ENCODE results near the genes REXO1 and ABHD17A.

GRCh38 chr19:1433898-1434543, 4.2 kb upstream of the RPS15 start:
- PRO-cap, result no peak

- PRO-cap, result no peak
These were observed 3.1 kb upstream of the APC2 start for GRCh38 chr19:1446864-1447079.

- PRO-cap, result no peak
These were observed 9.6 kb downstream of the C19orf25 start for GRCh38 chr19:1469357-1469799.

DNA sequence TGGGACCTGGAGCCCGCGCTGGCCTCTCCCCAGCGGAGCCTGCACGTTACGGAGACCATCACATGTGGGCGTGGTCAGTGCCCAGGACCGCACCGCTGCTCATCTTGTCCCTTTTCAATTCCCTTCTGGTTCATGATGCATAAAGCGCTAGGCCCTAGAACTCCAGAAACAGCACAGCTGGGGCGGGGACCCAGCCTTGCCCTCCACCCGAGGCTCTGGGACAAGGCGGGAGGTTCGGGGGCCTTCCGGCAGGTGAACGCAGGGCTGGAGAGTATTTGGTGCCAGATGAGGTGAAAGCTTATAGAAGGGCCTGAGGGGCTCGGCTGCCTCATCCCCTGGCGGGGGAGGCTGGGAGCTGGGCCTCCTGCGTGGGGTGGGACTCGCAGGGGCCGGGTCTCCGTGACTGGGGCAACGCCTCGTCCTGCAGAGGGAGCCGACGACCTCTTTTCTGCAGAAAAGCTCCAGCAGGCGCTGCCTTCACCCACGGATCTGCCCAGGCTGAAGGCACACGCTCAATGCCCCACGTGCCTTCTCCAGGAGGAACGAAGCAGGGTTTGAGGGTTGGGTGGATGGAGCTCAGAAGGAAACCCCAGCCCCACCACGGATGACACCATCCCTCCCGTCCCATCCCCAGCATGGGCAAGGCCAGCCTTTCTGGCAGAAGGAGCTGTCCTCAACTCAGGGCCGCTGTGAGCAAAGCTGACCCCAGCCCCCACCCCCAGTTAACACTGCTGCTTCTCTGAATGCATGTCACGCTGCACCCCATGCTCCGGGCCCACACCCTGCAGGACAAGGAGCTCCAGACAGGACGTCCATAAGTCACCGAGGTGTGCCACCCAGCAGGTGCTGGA, 7.6 kb downstream of the C19orf25 start:
- PRO-cap, result unidirectional peak, minus-strand start at position 134 of the sequence

DNA sequence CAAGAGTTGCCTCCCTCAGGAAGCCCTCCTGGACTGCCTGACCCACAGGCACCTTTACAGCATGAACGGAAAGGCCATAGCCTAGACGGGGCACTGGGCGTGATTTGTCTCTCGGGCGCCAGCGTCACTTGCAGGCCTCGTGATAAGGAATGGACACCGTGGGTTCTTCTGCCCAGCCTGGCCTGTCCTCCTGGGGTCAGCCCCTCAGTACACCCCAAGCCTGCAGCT, 911 bp upstream of the UQCR11 start:
- PRO-cap, result no peak

- PRO-cap, result bidirectional peak, plus-strand start at chr19:1653101, minus-strand start at chr19:1652860
These were observed 741 bp upstream of the TCF3 start for GRCh38 chr19:1652987-1653725.

DNA sequence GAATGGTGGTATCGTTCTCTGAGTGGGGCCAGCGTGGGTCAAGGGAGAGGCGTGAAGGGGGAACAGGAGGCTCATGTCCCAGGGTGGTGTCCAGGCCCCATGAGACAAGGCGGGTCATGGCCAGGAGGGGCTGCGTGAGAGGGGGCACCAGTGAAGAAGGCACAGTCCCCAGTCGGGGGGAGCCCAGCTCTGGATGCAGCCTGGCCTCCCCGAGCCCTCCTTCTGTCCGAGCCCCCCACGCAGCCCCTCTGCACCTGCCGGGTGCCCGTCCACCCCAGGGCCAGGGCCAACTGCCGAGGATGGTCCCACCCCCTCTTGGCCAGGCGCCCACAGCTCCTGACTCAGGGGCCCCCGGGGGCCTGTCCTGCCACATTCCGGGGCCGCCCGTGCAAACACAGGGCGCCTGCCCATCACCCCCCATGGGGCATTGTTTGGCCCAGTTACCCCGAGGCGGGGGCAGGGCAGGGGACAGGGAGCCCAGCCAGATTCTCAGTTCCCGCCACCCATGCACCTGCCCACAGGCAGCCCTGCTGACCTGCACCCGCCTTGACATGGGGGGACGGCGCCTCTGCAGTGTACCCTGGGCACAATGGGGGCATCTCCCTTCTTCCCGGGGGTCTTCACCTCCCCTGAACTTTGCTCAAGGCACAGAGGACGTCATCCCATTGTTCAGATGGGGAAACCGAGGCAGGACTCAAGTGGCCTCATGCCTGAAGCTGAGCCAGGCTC, 5.3 kb upstream of the TCF3 start:
- PRO-cap, result no peak

DNA sequence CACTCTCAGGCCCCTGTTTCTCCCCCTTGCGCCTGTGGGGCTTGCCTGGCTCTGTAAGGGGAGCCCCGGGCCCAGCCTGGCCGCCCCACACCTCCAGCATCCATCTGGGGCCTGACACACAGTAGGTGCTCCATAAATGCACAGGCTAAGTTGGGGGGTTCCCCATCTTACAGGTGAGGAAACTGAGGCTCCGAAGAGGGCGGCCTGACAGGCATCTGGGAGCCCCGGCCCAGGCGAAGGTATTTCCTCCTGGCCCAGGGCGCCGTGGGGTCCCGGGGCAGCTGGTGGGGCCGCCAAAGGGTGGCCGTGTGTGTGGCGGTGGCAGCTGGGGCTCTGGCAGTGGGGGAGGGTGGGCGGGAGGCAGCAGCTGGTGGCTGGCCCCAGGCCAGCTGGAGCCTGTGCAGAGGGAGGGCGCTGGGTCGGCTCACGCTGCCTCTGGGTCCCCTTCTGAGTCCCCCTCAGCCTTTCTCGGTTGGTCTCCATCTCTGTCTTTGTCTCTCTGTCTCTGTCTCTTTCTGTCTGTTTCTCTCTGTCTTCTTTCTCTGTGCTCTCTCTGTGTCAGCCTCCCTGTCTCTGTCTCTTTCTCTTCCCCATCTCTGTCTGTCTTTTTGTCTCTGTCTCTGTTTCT, 15.2 kb upstream of the TCF3 start:
- PRO-cap, result no peak

- PRO-cap, result no peak
These were observed 27.7 kb upstream of the ONECUT3 start for GRCh38 chr19:1725457-1726056.

- PRO-cap, result no peak
These were observed 22.5 kb downstream of the ATP8B3 start for GRCh38 chr19:1789392-1790194.

- PRO-cap, result unidirectional peak, plus-strand start at chr19:1813789
These were observed 1.4 kb upstream of the ATP8B3 start for GRCh38 chr19:1813229-1814027.

DNA sequence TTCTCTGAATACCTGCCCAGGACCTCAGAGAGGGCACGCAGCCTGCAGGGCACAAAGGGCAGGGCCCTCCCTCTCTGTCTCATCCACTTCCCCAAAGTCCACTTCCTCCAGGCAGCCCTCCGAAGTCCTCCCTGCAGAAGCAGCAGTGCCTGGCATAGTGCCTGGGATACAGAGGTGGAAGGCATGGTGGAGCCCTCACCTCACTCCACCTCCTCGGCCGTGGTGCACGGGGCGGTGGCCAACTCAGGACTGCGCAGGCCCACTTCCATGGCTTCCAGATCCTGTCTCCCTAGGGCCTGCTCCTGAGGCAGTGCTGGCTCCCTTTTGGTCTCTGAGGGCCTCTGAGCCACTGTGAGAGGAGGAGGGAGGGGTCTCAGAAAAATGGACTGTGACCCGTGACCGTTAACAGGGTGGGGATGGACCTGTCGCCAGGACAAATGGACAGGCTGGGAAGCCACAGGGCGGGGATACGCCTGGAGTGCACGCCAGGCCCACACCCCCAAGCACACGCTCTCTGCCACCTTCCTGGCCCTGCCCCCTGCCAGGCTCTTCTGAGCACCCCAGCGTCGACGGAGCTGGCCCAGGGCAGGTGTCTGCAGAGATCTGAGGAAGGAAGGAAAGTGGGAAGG, 8.5 kb downstream of the REXO1 start:
- PRO-cap, result no peak

- PRO-cap, result unidirectional peak, minus-strand start at chr19:1848469; bidirectional peak, plus-strand start at chr19:1848843, minus-strand start at chr19:1848725
These were observed at the start of gene REXO1 for GRCh38 chr19:1848151-1849112. Gene REXO1 (minus strand): TSS chr19:1848483.

DNA sequence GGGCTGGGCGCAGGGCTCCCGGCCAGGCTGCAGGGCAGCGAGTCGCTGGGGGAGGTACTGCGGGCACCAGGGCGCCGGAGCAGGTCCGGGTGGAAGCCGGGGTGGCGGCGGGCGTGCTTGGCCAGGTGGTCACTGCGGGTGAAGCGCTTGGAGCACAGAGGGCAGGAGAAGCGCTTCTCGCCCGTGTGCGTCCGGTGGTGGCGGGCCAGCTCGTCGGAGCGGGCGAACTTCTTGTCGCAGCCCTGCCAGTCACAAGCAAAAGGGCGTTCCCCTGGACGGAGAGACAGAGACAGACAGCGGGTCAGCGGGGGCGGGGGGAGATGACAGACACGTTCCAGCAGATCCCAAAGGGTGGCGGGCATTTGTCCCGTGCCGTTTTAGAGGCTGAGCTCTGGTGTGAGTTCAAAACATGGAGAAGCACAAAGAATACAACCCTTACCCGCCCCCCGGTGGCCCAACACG, 6.2 kb upstream of the REXO1 start:
- PRO-cap, result no peak

GRCh38 chr19:1854952-1855791, 6.9 kb upstream of the REXO1 start:
- PRO-cap, result bidirectional peak, plus-strand start at chr19:1855590, minus-strand start at chr19:1855383

DNA sequence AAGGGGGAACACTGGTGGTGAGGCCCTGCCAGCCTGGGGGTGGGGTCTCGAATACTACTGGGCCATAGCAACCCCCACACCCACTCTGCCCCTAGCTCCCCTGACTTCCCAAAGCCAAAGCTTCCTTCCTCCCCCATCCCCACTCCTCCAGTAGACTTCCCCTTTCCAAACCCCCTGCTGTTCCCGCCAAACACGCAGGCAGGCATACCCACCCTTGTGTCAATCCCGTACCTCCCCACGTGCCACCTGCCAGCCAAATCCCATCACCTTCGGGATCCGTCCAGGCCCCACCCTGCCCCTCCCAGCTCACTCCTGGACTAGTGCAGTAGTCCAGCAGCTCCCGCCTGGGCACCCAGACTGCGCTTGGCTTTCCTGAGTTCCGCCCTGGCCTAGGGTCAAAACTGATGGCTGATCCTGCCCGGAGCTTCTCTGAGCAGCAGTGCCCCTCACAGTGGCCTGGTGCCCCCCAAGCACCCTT, 5.4 kb downstream of the KLF16 start:
- PRO-cap, result no peak

DNA sequence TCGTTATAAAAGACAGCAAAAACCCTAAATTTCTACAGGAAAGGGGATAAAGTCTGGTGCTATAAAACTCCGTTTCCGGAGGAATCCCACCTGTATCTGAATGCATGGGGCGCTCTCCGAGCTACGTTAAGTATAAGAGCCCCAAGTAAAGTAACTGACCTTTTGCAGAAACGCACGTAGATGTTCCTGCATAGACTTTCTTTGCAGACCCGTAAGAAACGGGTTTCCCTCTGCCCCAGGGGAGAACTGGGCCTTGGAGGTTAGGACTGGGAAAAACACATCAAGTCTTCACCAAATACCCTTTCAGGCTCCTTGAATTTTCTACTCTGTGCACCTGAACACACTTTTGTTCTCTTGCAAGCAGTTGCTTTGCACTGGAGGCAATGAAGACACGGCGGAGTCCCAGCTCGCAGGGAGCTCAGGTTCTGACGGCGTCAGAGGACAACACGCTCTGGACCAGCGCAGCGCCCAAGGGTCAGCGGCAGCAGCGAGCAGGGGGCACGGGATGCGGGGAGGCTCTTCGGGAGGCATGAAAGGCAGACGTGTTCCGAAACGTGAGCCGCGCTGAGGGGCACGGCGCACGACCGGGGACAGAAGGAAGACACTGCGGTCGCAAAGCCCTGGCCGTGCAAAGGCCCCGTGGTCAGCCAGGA, 9.9 kb downstream of the ABHD17A start:
- PRO-cap, result no peak

DNA sequence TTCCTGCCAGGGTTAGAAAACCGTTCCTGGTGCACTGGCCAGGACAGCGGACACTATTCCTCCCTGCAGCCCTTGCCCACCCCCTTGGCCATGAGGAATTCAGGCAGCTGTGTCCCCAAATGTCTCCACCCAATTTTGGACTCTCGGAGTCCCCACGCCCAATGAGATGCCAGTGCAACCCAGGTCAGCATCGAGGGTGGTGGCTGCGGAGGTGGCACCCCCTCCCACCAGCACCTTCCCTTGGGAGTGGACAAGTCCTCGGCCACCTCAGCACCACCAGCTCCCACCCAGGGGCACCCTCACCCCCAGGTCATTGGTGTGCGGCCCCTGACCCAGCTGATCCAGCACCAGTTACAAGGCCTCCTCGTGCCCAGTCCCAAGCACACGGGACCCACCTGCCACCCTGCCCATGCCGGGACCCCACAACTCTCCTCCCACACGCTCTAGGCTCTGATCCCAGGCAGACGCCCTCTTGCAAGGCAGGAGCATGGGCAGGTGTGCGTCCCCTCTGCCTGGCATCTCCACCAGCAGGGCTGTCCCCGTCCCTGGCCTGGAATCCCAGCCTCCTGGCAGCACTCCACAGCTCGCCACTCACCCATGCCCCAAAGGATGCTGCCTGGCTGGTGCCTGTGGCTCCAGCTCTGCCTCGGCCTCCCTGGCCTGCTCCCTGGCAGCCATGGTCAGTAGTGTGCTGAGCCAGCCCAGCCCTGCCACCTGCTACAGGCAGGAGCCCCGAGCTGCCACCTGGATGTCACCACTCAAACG, 7.0 kb downstream of the ABHD17A start:
- PRO-cap, result no peak

- PRO-cap, result no peak
These were observed 4.1 kb downstream of the ABHD17A start for GRCh38 chr19:1881058-1881787.

- PRO-cap, result bidirectional peak, plus-strand start at chr19:1885653, minus-strand start at chr19:1885489
These were observed at the start of gene ABHD17A for GRCh38 chr19:1885399-1885892. Gene ABHD17A (minus strand): TSS chr19:1885496.